Measurements from ENCODE around the genes LY6G6F and EHMT2.

DNA sequence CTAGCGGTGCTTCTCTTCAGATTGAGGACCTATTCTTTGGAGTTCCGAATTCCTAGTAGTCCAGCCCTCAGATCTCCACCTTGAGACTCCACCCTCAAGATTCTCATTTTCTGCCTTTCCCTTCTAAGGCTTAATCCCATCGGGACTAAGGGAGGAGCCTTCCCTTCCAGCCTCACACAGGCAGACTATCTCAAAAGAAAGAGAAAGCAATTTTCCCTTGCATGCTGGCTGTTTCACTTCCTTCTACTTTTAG, 32.6 kb downstream of the MUC22 start:
- PRO-cap: no peak

GRCh38 chr6:31057429-31057833, 47.2 kb downstream of the MUC22 start:
- PRO-cap: no peak

DNA sequence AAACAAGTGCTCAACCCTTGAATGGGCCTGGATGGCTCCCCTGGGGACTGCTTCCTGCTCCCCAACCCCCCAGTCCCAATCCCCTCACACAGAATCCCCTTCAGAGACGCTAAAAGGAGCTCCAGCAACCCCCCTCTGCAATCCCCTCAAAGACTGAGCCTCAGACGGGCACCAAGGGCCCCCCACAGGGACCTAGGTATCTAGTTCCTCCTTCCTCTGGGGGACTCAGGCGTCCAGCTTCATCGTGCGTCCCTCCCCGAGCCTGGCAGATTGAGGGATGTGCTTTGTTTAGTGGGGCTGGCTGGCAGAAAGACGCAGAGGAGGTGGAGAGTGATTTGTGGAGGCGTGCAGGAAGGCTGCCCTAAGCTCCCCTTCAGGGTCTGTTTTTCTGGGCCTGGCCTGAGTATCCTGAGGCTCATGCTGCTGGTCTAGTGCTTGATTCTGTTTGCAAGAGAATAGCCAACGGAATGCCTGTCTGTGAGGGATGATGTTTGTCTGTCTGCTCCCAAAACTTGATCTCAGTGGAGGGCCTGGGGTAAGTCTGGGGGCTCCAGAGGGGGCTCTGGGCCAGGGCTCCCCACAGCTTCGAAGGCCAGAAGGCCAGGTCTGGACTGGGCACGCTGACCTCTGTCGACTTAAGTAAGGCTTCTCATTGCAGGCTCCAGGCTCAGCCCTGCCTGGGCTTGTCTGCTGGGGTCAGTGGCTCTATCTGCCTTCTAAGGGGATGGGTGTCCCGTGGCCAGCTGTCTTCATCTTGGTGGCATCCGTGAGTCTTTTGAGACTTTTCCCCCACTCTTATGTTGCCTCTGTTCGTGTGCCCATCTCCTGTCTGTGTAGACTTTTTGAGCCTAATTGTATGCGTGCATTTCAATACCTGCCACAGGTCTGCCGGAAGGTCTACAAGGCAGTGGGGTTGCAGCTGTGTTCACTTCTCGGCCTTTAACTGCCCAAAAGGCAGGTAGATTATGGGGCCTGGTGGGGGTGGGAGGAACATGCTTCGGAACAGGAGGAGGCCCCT, 1.9 kb upstream of the POU5F1 start:
- PRO-cap: no peak

- PRO-cap: no peak
Observed at GRCh38 chr6:31175778-31176329, 5.4 kb upstream of the POU5F1 start.

- PRO-cap: no peak
Observed at GRCh38 chr6:31419743-31420400, 16.5 kb downstream of the MICA start.

DNA sequence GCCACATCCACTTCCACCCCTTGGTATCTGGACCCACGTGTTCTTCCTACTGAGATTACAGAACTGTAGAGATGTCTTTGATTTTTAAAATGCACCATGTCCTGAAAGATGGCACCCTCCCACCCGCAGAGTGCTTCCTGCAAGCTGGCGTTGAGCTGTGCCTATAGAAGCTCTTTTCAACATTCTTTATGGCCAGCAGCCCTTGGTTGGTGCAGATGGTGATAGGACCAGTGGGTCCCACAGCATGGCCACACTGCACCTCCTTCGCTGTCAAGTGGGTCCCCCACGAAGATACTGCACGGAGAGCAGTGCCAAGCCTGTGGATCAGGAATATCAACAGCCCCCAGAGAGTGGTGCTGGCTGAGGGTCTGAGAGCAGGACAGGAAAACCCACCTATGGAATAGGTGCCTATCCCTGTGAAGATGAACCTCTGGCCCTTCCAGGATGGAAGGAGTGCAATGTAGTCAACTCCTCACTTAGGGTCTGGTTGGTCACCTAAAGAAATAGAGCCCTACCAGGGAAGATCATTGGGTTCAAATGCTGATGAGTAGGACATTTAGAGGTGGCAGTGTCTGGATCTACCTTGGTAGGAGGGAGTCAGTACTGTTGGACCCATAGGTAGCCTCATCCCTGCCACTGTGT, 33.7 kb upstream of the MICB start:
- PRO-cap: no peak

GRCh38 chr6:31473791-31475028, 23.7 kb upstream of the MICB start:
- PRO-cap: no peak

DNA sequence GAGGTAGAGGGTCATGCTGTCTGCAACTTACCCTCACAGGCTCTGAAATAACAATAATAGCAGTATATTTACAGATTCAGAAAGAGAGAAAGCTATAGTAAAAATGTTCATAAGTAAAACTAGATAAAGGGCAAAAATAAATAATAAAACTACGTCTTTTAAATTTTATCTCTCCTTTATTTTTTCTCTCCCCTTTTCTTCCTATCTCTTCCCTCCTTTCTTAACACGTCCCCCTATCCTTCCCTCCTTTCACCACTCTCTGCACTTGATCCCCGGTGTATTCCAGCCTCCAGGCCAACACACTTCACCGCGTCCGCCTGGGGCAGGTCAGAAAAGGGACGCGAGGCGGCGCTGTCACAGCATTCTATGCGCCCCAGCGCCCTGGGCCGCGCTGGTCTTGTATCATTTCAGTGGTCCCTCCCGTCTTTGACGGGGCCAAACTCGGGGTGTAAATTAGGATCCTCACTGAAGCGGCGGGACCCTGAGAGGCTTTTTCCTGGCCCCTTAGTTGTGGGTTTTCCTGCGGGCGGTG, 4.3 kb upstream of the MICB start:
- PRO-cap: unidirectional peak, plus-strand start at position 362 of the sequence; unidirectional peak, plus-strand start at position 418 of the sequence

DNA sequence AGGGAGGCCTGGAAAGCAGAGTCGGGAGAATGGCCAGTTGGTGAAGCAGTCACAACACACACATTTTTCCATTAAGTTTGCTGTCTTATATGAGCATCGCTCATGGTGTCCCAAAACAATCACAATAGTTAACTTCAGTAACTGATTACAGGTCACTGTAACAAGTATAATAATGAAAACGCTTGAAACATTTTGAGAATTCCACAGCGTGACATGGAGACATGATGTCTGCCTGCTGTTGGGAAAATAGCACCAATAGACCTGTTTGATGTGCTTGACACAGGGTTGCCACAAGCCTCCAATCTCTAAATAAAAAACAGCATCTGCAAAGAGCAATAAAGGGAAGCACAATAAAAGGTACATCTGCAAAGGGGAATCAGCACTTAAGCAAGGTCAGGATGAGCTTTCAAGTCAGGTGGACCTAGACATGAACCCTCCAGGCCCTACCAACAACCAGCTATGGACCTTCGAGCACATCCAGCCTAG, 1.6 kb upstream of the MCCD1 start:
- PRO-cap: no peak

GRCh38 chr6:31532077-31533057, 3.6 kb downstream of the MCCD1 start:
- PRO-cap: unidirectional peak, minus-strand start at chr6:31532842

GRCh38 chr6:31533400-31533955, 4.7 kb downstream of the MCCD1 start:
- PRO-cap: no peak

DNA sequence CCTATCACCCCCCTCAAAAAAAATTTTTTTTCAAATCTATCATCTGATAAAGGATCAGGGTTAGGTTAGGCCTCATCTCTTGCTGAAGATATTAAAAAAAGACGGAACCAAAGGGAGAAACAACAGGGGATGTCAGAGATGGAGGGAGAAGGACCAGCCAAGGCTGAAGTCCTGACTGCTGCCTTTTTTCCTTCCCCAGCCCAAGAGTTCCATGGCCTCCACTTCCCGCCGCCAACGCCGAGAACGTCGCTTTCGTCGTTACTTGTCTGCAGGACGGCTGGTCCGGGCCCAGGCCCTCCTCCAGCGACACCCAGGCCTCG, 516 bp downstream of the NFKBIL1 start:
- PRO-cap: no peak

GRCh38 chr6:31585432-31585919, 601 bp upstream of the LST1 start:
- PRO-cap: no peak

GRCh38 chr6:31706600-31706984, at the start of gene LY6G6F:
Gene LY6G6F, plus strand, starts transcription at chr6:31706866.
- PRO-cap: no peak

- PRO-cap: no peak
Observed at GRCh38 chr6:31711106-31711689, 4.0 kb upstream of the LY6G6D start.

DNA sequence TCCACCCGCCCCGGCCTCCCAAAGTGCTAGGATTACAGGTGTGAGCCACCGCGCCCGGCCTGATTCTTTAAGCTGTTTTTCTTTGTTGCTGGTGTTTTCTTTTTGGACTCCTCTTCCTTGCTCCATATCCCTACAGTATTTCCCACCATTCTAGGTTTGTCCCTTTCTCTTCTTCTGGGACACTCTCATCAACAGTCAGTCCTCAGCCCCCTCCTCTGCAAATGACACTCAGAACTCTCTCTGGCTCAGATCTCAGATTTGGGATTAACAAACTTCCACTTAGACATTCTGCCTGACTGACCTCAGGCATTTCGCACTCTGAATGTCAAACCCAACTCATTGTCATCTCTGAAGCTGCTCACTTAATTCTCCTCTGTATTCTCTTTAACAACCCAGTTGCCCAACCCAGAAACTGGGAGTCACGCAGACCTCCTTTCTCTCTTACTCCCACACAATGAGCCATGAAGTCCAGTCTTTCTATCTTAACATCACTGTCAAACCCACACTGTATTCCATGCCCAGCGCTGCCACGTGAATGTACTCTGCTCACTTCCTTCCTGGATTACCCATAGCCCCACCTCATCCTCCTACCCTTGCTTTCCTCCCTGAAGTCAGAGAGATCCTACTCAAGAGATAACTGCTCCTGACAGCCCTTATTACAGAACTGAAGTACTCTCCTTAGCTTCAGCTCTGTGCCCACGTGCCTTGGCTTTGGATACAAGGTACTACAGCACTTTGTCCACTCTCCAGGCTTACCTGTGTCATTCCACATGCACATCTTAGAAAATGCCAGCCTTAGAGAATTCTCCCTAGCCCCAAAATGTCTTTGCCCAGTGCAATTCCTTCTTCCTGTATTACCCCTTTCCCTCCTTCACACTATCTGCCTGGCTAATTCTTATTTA, 2.6 kb downstream of the MPIG6B start:
- PRO-cap: no peak

- PRO-cap: no peak
Observed at GRCh38 chr6:31836760-31837778, 9.5 kb downstream of the HSPA1B start.

- PRO-cap: no peak
Observed at GRCh38 chr6:31895618-31896038, 1.9 kb downstream of the EHMT2 start.

- PRO-cap: no peak
Observed at GRCh38 chr6:31896039-31896917, 1.2 kb downstream of the EHMT2 start.

GRCh38 chr6:31897477-31897909, at the start of gene EHMT2:
Gene EHMT2, minus strand, starts transcription at chr6:31897698.
- PRO-cap: bidirectional peak, plus-strand start at chr6:31897786, minus-strand start at chr6:31897690

All from bile duct (tissue), 1 donor.